ENCODE results near the genes EVC, CRMP1, MAN2B2 and TBC1D14.

GRCh38 chr4:5710877-5711783 is at the start of gene EVC:
Gene EVC (plus strand): TSS chr4:5711201.
- PRO-cap: bidirectional peak, plus-strand start at chr4:5711203, minus-strand start at chr4:5711146

GRCh38 chr4:5740868-5741323 is 29.9 kb downstream of the EVC start:
- PRO-cap: no peak

DNA sequence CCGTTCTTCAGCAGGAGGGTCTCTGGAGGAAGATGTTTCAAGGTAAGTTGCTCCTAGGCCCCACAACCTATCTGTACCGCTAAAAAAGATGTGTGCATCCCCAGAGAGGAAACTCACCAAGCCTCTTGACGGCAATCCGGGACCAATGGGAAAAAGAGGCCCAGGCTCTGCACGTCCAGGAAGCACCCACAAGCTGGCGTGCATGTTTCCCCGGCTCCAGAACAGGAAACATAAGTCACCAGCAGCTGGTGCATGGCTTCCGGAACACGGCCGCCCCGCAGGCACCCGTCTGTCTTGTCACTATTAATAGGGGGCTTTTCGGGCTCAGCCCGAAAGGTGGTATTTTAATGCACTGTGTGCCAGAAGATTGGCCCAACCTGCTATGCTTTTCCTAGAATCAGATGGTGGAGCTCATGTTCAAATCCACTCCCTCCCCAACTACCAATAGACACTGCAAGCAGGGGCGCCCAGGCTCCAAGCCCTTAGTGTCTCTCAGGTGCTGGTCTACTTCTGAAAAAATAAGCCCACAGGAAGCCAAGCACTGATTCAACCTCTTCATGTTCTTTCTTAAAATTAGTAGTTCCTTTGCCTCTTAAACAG is 22.1 kb downstream of the CRMP1 start:
- PRO-cap: no peak

DNA sequence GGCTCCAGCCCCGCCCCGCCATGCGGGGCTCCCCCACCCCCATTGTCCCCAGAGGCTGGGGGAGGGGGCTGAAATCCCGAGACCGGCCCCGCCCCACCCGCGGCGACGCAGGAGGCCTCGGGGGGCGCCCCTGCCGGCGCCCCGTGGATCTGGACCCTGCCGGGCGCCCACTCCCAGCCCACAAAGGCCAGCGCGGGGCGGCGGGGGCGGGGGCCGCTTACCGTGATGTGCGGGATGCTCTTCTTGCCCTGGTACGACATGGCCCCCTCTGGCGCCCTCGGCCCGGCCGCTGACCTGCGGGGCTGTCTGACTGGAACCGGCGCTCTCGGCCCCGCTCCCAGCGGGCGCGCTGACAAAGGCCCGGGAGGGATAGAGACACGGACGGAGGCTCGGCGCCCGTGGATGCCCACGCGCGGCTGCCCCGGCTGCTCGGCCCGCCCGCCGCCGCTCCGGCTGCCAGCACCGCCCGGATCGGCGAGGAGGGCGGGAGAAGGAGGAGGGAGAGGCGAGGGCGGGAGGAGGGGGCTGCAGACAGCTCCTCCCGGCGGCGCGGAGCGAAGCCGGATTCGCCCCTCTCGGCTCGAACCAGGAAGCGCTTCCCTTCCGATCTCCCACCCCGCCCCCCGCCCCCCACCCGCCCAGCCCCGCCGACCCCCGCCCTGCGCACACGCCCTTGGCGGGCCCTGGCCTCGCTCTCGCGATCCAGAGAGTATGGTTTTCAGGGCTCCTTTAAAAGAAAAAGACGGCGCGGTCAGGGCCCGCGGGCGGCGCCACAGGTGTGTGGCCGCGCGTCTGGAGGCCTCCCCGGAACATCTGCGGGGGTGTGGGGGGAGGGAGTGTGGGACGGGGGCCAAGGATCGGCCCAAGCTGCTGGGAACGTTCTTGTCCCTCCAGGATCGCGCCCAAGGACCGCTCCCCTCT is 4.6 kb downstream of the CRMP1 start:
- PRO-cap: unidirectional peak, minus-strand start at position 473 of the sequence

- PRO-cap: no peak
Measured at GRCh38 chr4:5892552-5893548, at the start of gene CRMP1. Gene CRMP1 (minus strand): TSS chr4:5893086.

- PRO-cap: bidirectional peak, plus-strand start at chr4:6575202, minus-strand start at chr4:6575063
Measured at GRCh38 chr4:6574328-6575816, at the start of gene MAN2B2. Gene MAN2B2 (plus strand): TSS chr4:6575189.

- PRO-cap: no peak
Measured at GRCh38 chr4:6618782-6619278, 21.7 kb upstream of the MRFAP1 start.

DNA sequence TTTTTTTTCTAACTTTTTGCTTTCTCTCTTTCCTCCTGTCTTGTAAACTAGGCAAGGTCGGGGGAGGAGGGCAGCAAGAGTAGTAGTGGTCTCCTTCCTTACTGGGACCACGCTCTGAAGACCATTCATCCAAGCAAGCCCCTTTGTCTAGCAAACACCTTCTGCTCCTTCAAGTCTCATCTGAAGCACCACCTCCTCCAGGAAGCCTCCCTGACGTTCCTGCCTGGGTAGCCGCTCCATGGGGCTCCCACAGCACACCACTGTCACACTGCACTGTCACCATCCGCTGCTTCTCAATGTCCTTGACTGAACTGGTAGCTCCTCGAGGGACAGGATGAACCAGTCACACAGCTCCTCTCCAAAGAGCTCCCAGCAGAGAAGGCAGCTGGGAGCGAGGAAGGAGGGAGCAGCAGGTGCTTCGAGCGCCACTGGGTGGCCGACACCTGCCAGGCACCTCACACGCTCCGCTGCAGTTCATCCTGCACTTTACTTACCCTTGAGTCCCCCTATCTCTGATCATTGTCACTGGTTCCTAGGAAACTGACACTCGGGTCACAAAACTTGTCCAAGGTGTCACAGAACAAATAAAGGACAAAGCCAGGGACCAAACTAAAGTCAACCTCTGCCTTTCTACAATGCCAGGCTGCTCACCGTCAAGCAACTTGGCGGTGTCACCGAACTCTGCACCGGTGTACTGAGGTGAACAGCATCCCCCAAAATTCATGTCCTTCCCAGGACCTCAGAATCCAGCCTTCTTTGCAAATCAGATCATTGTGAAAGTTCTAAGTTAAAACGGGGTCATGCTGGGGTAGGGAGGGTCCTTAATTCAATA is 5.7 kb upstream of the S100P start:
- PRO-cap: no peak

DNA sequence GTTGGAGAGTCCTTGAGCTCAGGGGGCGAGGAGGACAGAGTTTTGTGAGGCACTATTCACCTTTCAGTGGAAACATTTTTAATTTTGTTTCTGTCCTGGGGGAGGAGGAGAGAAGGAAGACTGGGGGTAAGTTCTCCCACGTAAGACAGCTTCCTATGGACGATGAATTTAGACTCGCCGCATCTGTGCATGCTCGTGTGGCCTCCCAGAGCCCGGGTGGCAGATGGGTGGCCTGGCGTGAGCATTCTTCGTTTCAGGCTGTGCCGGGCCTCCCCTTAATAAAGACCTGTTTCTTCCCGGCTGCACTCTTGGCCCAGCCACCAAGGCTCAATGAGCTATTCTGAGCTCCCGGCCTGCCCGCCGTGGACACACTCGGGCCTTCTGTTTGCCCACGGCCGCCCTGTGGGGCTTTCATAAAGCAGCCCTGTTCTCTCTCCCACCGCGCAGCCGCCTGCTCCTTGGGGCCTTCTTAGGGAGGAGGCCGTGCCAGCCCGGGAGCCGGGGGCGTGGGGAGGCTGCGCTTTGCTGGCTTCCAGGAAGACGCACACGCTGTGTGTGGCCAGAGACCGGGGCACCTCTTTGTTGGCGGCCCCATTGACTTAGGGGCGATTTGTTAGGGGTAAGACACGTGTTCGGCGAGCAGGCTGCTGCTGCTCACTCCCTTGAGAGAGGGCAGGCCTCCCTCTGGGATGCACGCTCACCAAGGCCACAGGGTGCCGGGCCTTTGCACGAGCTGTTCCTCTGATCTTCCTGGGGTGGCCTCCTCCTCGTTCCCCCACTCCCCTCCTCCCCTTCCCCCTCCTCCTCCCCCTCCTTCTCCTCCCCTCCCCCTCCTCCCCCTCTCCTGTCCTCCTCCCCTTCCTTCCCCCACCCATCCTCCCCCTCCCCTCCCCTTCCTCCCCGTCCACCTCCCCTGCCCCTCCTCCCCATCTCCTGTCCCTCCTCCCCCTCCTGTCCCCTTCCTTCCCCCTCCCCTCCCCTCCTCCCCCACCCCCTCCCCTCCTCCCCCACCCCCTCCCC is 11.2 kb downstream of the BLOC1S4 start:
- PRO-cap: no peak

DNA sequence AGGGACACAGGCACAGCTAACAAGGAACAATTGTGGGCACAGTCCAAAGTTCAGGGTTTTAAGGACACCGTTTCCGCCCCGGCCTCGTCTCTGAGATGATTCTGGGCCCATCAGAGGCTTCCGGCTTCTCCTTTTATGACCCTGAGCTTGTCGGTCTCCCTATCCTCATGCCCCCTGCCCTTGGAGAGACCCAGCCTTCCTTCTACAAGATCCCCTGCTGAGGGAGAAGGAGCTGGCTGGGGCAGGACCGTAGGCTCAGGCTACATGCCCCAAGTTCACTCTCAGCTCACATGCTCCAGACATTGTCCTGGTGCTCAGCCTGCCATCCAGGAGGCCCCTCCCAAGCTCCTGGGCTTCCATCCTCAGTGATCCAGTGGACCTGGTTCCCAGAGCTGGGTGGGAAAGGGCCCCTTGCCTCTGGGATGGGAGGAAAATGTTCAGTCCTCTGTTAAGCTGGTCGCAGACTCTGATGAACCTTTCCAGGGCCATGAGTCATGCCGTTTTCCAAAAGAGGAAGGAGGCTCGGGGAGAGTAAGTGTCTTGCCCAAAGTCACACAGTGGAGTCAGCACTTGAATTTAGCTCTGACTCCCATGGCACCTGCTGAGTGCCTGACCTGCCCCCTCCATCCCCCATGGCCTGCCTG is 14.2 kb upstream of the KIAA0232 start:
- PRO-cap: no peak

GRCh38 chr4:6773014-6773710 is 9.4 kb upstream of the KIAA0232 start:
- PRO-cap: no peak

GRCh38 chr4:6777695-6778296 is 4.7 kb upstream of the KIAA0232 start:
- PRO-cap: no peak

DNA sequence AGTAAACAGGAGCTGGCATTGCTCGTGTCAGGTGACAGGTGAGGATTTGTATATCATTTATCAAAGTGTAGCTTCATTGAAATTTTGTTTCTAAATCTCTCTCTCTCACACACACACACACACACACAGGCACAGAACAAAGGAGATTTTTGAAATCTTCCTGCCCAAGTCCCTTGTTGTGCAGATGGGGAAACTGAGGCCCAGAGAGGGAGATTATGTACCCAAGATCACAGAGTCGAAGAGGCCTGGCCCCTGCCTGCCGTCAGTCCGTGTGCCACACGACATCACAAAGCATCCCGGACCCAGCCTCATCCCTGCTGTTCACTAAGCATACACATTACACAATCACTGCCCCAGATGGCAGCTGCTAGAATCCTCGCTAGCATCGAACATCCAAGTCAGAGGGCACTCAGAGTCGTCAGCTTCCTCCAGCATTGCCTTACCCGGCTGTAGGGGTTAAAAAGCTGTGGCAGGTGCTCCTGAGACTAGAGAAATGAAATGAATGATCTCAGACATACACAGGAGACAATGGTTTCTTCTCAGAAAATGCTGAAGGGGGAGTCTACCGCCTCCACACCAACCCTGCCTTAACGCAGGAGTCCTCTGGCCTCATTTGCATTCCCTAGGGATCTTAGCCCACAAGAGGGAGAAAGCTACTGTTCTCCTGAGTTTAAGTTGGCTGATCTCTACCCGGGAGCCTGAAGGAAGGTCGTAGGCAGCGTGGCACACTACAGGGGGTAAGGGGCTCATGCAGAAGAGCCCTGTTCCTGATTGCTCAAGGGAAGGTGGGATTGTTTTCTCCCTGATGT is 2.9 kb upstream of the KIAA0232 start:
- PRO-cap: unidirectional peak, minus-strand start at position 305 of the sequence

GRCh38 chr4:6893509-6894121 is 16.0 kb upstream of the TBC1D14 start:
- PRO-cap: no peak

- PRO-cap: bidirectional peak, plus-strand start at chr4:6909826, minus-strand start at chr4:6909708
Measured at GRCh38 chr4:6909551-6910385, at the start of gene TBC1D14. Gene TBC1D14 (plus strand): TSS chr4:6909826.

- PRO-cap: no peak
Measured at GRCh38 chr4:6910484-6910943, 888 bp downstream of the TBC1D14 start.

DNA sequence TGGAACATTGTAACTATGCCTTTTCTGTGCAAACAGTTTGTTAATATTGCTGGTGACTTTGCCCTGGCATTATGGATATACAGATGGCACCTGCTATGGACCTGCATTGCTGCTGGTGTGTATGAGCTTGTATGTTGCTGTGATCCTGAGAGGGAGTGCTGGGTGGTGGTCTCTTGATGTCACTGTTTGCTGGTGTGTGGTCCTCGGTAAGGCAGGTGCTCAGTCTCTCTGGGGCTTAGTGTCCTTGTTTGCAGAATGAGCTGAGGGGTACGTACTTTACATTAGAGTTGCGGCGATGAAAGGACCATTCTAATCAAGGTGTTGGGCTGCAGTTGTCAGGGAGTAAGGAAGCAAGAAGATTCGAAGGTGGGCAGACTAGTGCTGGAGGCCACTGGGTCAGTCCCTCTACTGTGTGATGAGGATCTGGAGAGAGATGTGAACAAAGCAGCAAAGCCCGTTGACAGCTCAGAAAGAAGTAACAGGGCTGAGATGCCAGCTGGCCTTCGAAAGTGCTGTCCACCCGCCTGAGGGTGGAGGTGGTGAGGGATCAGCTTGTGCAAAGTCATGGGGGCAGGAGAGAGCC is 19.4 kb downstream of the TBC1D14 start:
- PRO-cap: no peak

DNA sequence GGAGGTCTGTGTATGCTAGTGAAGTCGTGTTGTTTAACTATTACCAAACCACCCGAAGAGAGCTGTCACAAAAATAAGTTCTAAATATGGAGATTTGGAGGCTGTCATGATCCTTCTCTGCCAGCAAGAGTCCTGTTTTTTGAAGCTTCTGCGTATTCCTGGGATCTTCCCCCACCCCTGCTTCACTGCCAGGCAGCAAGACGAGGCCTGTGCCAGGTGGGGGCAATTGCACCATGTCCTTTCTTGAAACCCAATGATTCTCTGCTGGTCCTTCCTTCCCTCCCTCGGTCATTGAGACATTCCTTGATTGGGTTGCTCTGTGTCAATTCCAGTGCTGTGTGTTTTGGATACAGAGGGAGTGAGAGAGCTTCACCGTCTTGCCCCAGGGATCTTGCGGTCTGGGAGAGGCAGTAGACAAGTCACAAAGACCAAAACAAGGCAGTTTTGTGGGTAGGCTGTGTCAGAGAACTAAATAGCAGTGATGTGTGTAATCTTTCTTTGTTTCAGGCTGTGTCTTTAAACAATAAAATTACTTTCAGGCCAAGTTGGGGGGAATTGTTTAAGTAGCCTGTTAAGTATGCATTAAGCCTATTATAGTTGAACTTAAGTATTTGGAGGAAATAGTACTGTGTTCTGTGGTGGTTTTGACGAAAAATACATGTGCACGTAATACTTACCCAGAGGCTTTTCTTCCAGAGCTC is 38.5 kb downstream of the CCDC96 start:
- PRO-cap: no peak

GRCh38 chr4:7015260-7016138 is 27.3 kb downstream of the CCDC96 start:
- PRO-cap: no peak

DNA sequence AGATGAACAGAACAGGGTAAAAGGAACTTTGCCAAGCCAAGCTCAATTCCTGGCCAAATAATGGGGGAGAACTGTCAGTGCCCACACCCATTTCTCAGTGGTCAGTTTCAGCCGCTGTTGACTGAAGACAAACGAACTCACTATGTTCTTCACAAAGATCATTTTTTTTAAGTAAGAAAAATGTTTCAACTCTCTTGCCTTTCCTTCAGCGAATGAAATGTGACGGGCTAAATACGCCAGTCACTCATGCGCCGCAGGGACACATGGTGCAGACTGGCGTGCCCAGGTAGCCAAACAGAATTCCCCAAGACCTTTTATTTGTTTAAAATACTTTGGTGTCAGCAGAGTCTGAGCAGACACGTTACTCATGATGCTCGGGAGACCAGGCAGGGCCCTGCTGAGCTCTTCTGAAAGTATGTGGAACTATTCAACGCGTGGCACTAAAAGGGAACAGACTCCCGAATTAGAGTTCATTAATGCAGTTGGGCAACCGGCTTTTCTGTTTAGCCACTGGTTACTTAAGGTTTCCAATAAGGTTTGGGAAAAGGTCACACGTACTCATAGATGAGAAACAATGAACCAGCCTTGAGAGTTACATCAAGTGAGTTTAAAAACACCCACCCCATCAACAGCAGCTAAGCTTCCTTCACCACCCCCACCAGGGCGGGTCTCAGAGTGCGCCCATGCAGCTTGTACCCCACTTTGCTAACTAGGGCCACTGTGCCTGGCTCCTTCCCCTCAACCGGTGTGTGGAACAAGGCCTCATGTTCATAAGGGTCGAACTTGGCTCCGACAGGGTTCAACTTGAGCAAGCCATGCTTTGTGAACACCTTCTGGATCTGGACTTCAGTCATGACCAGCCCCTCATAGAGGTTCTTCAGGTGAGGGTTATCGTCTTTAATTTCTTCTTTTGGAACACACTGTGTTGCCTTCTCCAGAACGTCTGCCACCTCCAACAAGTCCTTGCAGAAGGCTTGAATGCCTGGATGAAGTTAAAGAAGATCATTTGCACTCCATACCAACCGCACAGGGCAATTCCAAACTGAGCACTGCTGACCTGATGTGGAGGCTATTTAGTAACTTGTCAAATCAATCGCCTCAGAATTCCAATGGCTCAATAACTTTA is 7.3 kb downstream of the GRPEL1 start:
- PRO-cap: no peak